Peritoneum (tissue), 1 donor: Measurements from ENCODE around the gene RGMA.

GRCh38 chr15:91980805-91981317 is 127.4 kb downstream of the SLCO3A1 start:
- PRO-cap: no peak

GRCh38 chr15:92630058-92630508 is 25.5 kb downstream of the FAM174B start:
- PRO-cap: no peak

DNA sequence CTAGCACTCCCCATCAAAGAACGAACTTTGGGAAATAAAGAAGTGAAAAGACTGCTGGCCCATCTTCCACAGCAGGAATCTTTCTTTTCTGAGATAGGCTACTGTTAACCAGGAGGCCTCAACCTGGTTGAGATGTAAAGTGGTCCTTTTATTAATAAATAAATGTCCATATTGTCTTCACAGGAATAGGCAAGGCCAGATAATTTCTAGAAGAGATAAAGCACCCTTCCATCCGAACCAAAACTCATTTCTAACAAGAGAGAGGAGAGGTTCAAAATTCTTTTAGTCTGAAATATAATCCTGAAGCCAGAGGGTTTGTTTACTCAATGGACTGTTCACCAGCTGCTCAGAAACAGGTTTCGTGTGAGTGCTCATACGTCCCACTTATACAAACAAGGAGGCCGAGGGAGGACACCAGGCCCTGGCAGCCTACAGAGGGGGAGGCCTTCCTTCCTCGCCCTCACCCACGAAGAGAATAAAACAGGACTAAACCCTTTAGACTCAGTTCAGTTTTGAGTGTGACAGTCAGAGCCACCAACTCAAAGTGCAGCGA is 17.5 kb downstream of the FAM174B start:
- PRO-cap: no peak

DNA sequence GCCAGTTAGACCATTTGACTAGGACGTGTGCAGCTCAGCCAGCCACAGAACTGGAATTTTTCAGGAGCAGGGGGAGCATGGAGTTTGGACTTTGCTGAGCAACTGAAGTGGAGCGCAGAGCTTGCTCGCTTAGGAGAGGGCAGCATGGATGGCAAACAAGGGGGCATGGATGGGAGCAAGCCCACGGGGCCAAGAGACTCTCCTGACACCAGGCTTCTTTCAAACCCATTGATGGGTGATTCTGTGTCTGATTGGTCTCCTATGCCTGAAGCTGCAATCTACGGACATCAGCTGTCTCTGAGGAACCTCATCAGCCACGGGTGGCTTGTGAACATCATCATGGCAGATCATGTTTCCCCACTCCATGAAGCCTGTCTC is 104.6 kb upstream of the CHD2 start:
- PRO-cap: no peak

GRCh38 chr15:92918754-92919028 is 18.6 kb downstream of the CHD2 start:
- PRO-cap: no peak

- PRO-cap: no peak
These were observed 85.3 kb downstream of the CHD2 start for GRCh38 chr15:92985362-92985885.

GRCh38 chr15:92997159-92997594 is 91.8 kb downstream of the RGMA start:
- PRO-cap: no peak

GRCh38 chr15:93061535-93062269 is 27.3 kb downstream of the RGMA start:
- PRO-cap: no peak

DNA sequence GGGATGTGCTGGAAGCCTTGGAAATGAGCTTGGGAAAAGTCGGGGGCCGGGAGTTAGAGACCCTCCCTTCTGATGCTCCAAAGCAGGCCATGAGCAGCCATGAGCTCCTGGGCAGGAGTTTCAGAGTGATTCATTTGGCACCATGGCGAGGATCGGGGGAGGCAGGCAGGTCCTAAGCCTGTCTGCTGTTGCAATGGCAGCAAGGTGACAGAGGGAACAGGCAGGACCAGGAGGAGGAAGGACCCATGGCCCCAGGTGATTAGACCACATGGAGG is 21.4 kb downstream of the RGMA start:
- PRO-cap: no peak

DNA sequence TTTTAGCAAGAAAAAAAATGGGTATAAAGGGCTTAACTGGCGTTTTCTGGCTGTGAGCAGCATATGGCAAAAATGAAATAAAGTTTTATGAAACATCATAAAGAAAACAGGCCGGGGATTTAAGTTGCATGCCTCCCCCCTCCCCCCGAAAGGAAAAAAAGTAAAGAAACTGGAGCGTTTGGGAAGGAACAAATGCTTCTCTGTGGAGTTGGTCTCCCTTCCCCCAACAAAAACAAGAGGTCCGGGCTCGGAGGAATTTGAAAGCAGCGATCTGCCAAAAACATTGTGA is 17.1 kb downstream of the RGMA start:
- PRO-cap: no peak

DNA sequence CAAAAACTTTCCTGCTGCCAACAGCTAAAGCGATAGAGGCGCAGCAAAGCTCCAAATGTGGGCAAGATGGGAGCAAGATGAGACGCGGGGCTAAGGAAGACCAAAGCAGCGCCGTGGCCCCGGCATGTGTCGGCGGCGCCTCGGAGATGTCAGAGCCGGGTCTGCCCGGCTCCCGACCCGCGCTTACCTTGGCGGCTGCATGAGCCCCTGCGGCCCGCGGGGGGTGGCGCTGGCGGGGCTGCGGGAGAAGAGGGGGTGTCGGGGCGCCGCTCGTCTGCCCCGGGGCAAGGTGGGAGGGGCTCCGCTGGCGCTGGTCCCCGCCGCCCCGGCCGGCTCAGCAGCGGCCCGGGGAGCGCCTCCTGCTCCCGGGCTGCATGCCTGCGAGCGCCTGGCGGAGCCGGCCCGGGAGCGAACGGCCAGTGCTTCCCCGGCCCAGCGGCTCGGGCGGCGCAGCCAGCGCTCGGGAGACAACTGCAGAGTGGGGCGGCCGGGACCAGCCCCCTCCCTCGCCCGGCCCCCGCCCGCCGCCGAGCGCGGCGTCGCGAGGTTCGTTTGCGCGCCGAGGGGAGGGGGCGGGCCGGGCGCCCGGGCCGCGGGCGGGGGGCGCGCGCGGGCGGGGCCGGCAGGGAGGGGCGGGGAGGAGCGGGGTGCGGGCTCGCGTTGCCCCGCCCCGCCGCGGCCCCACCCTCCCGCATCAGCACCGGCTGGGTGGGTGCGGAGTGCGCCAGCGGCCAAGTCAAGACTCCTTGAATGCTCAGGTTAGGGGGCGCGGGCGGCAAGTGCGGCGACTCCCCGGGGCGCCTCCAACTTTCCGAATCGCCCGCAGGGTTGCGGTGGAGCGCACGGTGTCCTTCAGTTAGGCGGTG is at the start of gene RGMA:
Gene RGMA (minus strand): TSS at position 480 of the 866 bp plus-strand sequence.
- PRO-cap: no peak

DNA sequence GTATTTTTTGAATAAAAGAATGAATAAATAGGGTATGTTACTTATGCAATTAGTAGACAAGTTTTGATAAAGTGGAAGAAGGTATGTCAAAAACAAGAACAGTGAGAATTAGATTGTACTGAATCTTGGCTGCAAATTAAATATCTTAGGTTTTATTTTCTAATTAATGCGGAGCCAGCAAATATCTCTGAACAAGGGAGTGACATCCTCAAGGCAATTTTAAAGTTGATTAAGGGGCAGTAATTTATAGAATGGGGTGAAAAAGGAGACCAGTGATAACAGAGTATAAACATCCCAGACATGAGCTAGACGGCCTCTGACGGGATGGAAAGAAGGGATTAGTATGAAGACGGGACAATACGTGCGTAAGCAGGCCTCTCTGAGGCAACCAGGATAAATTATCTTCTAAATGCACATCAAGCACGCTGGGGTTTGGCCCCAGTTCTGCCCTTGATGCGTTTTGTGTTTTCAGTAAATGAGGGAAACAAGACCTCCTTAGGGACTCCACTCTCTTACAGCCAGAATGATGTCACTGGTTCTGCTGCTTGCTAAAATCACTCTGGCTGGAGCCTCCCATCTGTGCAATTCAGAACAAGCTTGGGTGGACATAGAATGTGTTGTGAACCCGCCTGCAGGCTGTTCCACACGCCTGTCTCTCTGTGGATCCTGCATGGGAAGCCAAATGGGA is 156.1 kb upstream of the MCTP2 start:
- PRO-cap: no peak

- PRO-cap: no peak
These were observed 94.0 kb downstream of the MCTP2 start for GRCh38 chr15:94325293-94325735.

- PRO-cap: no peak
These were observed 124.5 kb downstream of the MCTP2 start for GRCh38 chr15:94355718-94356306.

- PRO-cap: no peak
These were observed 1004.5 kb upstream of the NR2F2 start for GRCh38 chr15:95326004-95326445.

DNA sequence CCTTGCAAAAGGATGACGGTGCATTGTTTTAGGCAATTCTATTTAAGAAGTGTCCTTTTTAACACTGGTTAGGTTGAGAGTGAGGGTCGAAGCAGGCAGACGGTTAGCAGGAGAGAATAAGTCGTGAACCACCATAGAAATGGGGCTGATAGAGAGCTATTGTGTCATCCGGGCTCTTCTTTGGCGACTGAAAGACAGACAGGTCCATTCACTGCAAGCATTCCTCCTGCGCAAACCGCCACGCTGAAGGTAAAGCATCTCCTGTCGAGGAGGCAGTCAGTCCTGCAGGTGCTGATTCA is 1002.9 kb upstream of the NR2F2 start:
- PRO-cap: no peak

GRCh38 chr15:95365509-95366597 is 964.6 kb upstream of the NR2F2 start:
- PRO-cap: no peak

GRCh38 chr15:95468745-95469223 is 861.7 kb upstream of the NR2F2 start:
- PRO-cap: no peak

DNA sequence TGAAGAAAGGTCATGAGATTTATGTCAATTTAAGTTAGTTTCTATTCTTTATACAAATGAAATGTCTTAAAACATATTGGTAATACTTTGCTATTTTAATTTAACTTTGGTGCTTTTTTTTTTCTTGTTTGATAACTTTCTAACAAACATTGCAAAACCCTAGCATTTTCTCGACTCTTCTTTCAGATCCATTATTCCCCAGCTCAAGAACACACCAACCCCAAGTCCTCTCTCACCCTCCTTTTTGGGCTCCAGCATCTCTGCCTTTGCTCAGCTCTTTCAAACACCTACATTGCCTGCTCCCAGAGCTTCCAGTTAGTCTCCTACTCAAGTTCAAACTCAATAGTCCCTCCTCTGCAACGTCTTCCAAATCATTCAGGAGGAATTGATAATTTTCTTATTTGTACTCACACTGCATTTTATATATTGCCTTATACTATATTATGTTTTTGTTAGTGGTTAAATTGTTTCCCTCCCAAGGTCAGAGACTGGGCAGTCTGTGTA is 852.4 kb upstream of the NR2F2 start:
- PRO-cap: no peak

DNA sequence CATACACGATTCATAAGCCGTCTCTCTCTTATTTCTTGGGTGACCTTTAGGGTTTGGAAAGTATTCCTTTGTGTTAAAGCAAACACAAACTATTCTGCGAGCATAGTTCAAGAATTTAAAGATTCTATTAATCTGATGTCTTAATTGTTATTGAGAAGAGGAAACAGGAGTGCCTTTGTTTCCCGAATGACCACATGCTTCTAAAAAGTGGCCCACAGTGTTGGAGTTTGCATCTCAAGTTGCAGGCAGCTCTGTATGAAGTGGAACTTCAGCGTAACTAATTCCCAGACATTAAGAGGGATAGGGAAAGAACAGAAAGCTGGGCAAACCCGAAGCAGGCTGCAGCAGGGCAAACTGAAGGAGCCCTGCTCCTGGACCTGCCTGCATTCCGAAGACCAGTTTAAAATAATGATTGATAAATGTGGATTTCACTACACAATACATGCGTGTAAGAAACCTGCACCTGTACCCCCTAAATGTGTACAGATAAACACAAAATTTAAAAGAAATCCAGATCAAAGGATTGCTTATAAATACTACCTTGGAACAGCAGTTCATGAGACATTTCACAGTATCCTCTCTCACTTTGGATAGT is 163.6 kb upstream of the NR2F2 start:
- PRO-cap: no peak